Esophagus muscularis mucosa (tissue), 4 donors: Measurements from ENCODE around the gene GFPT1.

- PRO-cap: no peak
- RAMPAGE, long total RNA, 4 experiments: no peak in any of the 4 experiments
These were observed 14.7 kb downstream of the PLEK start for GRCh38 chr2:68379796-68380236.

DNA sequence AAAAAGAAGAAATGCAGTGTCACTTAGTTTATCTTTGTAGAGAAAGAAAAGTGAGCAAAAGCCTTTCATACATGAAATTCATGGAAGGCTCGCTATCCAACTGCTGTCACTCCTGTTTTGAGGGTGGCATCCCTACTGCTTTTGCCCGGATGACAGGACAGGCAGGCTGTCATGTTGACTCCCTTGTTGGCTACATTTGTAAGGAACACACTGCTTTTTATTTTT is 19.7 kb downstream of the PLEK start:
- PRO-cap: no peak
- RAMPAGE, long total RNA, 4 experiments: no peak in any of the 4 experiments

DNA sequence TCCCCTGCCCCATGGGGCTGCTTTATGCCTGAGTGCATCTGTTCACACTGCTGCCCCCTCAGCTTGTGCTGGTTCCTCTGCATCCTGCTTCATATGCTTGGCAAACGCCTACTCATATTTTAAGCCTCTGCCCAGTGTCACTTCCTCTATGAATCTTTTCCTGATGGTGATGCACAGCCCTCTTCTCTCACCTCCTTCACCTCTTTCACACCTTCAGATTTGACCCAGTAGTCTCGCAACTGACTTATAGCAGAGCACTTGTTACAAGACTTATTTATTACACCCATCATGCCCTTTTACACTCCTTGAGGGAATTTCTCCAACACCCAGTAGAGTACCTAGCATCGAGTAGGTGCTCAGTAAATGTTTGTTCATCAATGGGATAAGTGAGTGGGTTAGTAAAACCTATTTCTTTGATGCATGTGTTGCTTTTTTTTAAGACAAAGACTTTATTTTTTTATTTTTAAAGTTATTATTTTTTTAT is 20.6 kb downstream of the PLEK start:
- PRO-cap: no peak
- RAMPAGE, long total RNA, 4 experiments: no peak in any of the 4 experiments

- PRO-cap: no peak
- RAMPAGE, long total RNA, 4 experiments: no peak in any of the 4 experiments
These were observed 23.7 kb downstream of the PLEK start for GRCh38 chr2:68388629-68389303.

GRCh38 chr2:68392988-68393619 is 28.0 kb downstream of the PLEK start:
- PRO-cap: no peak
- RAMPAGE, long total RNA, 4 experiments: no peak in any of the 4 experiments

GRCh38 chr2:68394700-68395153 is 29.6 kb downstream of the PLEK start:
- PRO-cap: no peak
- RAMPAGE, long total RNA, 4 experiments: no peak in any of the 4 experiments

GRCh38 chr2:68438648-68439173 is 28.4 kb downstream of the FBXO48 start:
- PRO-cap: no peak
- RAMPAGE, long total RNA, 4 experiments: no peak in any of the 4 experiments

DNA sequence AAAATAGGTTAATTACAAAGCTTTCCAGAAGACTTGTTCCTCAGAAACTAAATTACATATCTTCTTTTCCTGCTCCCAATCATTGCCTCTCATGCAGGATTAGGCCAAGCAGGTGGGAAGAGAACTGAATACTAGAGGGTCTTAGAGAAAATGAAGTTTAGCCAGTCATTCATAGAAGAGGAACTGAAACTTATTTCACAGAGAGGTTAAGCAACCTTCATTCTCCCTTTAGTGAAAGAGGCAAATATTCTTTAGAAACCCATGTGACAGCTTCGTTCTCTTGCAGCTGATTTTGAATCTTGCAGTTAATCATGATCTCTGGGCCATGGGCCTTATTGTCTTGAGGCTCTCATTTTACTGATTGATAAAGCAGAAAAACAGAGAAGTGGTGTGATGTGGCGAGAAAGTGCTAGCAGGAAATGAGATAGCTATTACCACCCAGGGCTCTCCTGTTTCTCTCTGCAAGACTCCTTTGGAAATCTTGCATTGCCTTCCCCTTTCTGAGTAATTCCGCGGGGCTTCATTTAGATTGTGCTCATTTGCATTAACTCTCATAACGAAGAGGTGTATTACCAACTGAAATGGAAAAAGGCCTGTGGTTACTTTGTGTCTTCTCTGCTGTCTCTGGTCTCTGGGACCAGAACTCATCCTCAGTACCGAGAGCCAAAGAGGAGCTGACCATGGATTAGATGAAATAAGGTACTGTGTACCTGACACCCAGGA is 44.6 kb upstream of the ARHGAP25 start:
- PRO-cap: no peak
- RAMPAGE, long total RNA, 4 experiments: no peak in any of the 4 experiments

DNA sequence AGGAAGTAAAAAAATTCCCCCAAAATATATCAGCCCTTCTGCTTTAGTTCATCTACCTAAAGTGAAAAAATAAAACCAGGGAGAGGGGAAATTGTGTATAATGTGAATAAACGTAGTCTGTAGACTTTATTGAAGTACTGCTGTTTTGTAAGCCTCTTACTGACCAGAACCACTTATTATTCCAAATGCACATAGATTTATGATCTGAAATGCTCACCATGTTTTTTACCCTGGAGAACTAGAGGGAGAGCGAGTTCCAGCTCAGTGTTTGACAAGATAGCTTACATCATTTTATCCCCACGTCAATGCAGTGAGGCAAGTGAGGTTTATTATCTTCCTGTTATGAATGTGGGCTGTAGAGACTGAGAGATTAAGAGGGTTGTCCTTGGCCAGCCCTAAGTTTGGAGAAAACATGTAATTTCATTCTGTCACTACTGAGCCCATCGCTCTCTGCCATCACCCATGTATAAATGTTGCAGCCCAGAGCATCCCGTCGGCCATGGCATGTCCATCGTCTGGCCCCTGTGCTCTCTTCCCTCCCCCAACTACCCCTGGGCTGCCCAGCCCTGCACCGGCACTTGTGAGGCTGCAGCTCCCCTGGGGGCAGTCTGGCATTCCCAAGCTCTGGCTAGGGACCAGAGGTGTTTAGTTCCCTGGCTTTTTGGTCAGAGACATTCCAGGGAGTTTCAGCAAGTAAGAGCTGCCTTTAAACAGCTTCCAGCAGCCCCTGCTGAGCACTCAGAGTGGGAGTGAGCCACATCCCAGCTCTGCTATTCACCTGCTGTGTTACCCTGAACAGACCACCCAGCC is 136.7 kb downstream of the ANTXR1 start:
- PRO-cap: unidirectional peak, plus-strand start at position 737 of the sequence
- RAMPAGE, long total RNA, 4 experiments: no peak in any of the 4 experiments

- PRO-cap: unidirectional peak, minus-strand start at chr2:69200084
- RAMPAGE, long total RNA, 4 experiments: no peak in any of the 4 experiments
These were observed 187.0 kb downstream of the GFPT1 start for GRCh38 chr2:69199757-69200703.

GRCh38 chr2:69306769-69307366 is 80.2 kb downstream of the GFPT1 start:
- PRO-cap: bidirectional peak, plus-strand start at chr2:69306978, minus-strand start at chr2:69306865
- RAMPAGE, long total RNA, 4 experiments: no peak in any of the 4 experiments

DNA sequence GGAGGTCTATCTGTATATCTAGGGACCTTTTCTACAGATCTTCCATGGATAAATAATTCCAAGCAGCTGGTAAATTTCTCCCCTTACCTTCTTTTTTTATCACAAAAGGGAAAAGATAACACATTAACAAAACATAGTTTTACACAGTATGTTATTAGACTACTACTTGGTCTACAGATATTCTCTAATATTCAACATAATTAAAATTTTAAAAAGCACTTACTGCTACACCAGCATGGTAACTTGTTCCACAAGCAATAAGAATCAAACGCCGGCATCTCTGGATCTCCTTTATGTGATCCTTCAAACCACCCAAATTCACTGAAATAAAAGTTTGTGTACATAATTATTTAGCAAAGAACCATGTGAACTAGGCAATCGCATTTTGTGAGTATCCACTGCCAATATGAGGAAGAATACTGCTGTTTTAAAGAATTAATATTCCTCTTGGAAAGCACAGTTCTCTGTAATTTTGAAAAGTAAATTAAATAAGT is 45.1 kb downstream of the GFPT1 start:
- PRO-cap: no peak
- RAMPAGE, long total RNA, 4 experiments: no peak in any of the 4 experiments

GRCh38 chr2:69386664-69387705 is at the start of gene GFPT1:
GFPT1 (minus strand) TSS chr2:69387227.
- PRO-cap: bidirectional peak, plus-strand start at chr2:69387409, minus-strand start at chr2:69387250
- RAMPAGE, long total RNA, 4 experiments: start-site peak on the minus strand in 4 of 4 experiments, at chr2:69387191-69387250 at its widest, 248 to 2,004 reads per replicate

DNA sequence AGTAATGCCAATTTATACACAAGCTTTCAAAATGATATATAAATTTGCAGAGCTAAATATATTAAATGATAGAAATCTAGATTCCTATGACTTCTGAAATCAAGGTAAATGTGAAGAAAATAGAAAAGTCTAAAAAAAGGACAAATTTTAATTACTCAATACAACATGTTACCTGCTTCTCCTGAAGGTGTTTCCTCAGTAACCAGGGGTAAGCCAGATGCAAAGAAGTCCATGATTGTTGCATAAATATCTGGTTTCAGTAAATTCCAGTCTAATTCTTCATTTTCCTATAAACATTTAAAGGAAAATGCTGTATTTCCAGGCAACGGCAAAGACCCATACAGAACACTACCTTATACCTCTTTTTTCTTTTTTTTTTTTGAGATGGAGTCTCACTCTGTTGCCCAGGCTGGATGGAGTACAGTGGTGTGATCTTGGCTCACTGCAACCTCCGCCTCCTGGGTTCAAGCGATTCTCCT is 22.2 kb downstream of the NFU1 start:
- PRO-cap: no peak
- RAMPAGE, long total RNA, 4 experiments: no peak in any of the 4 experiments

DNA sequence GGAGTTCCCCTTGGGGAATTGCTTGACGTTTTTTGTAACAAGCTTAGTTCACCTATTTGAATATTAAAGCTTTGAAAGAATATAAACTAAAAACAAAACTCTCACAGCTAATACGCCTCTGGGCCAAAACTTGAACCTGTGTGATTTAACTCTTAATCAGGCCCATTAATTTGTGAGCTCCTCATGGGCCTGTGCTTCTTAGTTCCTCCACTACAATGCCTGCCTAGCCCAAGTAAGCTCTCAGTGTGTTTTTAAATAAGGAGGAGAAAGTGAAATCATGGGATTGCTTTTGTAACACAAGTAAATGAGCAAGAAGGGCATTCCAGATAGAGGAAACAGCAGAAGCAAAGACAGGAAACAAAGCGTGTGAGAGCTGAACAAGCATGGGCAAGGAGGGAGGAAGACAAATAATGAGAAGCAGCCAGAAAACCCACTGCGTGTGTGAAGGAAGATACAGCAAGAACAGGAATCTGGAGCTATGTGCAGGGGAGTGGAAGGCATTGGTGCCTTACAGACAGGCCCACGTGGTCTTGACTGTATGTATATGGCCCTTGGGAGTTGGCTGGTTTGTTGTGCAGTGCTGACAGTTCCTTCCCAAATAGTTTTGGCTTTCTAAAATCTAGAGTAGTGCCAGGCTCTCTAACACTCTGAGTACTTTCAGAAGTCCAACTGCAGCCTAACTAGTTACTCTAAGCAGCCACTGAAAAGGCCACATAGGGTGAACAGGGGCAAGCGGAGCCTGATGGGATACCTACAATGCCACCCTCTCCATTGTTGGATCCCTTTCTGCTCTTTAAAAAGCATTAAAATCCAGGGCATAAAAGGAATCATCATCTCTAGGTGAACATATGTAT is 88.6 kb downstream of the AAK1 start:
- PRO-cap: no peak
- RAMPAGE, long total RNA, 4 experiments: no peak in any of the 4 experiments

DNA sequence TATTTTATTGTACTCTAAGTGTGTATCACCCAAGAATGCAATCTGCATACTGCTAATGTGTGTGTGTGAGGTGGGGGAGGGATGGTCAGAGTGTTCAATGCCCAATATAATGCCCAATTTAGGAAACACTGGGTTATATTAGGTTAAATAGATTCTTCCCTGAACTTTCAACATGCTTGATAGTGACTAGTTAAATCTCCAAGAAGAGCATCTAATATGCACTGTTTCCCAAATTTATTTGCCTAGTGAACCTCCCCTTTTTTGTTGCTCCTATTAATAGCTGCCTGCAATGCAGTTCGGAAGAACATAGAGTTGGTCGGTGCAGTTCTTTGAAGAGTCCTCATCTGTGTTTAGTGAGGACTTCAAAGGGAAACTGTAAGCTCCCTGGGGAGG is 49.0 kb upstream of the ANXA4 start:
- PRO-cap: no peak
- RAMPAGE, long total RNA, 4 experiments: no peak in any of the 4 experiments

GRCh38 chr2:69779695-69780100 is 37.8 kb downstream of the ANXA4 start:
- PRO-cap: no peak
- RAMPAGE, long total RNA, 4 experiments: no peak in any of the 4 experiments

DNA sequence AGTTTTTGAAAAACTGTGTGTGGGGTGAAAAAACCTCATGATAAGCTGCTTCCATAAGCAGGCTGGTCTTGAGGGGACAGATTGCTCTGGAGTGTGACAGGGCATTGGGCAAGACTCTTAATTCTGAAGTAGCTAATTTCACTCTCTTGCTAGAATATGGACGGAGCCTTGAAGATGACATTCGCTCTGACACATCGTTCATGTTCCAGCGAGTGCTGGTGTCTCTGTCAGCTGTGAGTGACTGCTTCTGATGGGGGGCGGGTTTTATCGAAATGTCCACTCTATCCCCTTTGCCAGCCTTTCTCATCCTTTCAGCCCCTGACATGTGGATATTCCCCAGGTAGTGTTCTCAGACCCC is 19.0 kb upstream of the GMCL1 start:
- PRO-cap: no peak
- RAMPAGE, long total RNA, 4 experiments: no peak in any of the 4 experiments

GRCh38 chr2:69983383-69983704 is 21.9 kb upstream of the ASPRV1 start:
- PRO-cap: no peak
- RAMPAGE, long total RNA, 4 experiments: no peak in any of the 4 experiments

DNA sequence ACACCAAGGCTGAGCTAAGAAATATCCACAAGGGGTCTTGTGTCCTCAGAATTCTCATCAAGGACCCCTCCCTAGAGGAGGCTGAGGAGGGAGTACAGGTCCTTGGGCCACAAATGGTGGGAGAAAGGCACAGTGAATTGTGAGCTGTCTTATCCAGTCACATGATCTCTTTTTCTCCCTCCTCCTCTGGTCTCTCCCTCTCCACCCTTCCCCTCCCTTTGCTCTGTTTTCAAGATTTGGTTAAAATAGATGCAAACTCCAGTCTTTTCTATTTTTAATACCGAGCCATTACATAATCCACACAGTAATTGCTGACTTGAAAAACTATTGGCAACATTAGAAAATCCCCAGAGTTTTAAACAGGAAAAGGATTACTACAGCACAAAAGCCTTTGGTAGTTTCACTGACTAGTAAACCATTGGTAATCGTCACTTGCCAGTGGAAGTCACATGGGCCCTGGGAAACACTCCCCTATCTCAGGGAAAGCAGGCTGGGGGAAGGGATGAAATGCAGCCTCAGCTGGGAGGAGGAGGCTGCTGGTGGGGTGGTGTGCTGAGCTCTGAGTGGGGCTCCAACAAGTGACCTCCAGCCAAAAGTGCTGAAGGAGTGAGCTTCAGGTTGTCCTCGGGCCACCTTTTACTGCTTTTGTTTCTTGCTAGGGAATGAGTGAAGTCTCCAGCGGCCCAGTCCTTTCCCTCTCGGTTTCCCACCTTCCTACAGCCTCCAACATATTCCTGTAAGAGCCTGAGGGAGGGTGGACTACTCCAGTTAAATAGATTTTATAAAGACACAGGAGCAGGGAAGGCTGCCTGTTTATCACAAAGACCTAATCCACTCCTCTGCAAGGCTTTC is 57.3 kb upstream of the PCBP1 start:
- PRO-cap: bidirectional peak, plus-strand start at position 505 of the sequence, minus-strand start at position 214 of the sequence
- RAMPAGE, long total RNA, 4 experiments: no peak in any of the 4 experiments